GM19239 (cell line): ENCODE measurements around a stretch of chr12.

- RRBS = no CpG with 5 or more reads among the region's 10 CpGs
These were observed 50.1 kb upstream of the IQSEC3 start for GRCh38 chr12:16315-17043.

DNA sequence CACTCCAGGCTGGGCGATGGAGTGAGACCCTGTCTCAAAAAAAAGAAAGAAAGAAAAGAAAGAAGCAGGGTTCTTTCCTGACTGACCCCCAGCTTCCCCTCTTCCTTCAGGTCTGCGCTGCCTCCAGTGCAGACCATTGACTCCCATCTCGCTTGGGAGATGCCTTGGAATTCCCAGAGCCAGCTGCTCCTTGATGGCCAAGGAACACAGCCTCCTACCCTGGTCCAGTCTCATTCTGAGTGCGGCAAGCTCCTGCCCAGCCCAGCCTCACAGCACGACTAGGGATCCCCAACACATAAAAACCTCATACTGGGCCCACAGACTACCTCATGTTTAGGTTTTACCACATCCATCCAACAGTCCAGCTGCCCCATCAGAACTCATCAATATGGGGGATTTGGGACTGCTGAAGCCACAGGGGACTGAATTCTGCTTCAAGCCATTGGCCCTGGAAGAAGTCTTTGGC, 25.2 kb downstream of the IQSEC3 start:
- RRBS = no CpG with 5 or more reads among the region's 5 CpGs

DNA sequence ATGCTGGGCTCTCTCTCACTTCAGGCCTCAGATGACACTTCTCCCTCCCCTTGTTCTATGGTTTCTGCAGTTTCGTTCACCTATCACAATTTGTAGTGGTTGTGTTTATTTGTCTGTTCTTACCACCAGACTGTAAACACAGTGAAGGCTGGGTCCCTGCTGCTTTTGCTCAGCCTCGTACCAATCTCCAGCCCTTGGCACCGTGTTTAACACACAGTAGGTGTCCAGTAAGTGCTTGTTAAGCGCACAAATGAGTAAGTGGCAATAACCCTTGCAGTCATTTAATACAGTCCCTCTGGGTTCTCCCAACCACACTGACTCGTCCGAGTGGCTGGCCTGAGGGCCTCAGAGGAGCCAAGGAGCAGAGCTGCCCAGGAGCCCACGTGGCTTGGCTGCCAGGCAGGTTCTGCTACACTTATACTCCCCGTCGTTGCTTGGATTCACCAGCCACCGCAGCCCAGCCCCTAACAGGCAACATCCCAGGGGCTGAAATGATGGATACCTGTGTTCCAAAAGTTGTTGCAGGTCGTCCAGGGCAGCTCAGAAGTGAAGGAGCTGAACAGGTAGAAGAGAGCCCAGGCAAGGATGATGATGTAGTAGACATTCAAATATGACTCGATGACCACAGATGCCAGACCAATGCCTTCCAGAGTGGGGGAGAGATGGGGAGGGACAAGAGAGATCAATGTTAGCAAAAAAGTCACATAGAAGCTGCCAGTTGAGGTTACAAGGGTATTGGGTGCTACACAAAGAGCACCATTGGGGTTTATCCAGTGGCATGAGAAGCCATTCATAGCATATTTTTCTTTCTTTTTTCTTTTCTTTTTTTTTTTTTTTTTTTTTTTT, 11.5 kb downstream of the SLC6A12 start:
- RRBS = no CpG with 5 or more reads among the region's 12 CpGs

GRCh38 chr12:203408-204018, 10.4 kb downstream of the SLC6A12 start:
- RRBS = 25% methylated on average over 11 of the region's 77 CpGs

DNA sequence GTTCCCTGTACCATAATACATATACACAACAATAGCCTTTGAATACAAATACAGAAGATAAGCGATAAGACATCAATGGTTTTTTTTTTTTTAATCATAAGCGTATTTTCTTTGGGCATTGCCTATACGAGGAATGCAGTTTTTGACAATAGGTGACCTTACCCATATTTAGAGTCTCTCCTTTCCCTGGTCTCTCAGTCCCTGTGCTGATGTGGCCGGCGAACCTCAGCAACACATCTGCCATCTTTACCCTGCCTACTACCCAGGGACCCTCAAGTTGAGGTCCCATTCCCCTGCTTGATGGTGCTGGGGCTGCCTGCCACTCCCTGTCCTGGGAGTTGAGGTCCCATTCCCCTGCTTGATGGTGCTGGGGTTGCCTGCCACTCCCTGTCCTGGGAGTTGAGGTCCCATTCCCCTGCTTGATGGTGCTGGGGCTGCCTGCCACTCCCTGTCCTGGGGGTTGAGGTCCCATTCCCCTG, 5.7 kb downstream of the B4GALNT3 start:
- RRBS = no CpG with 5 or more reads among the region's 5 CpGs

GRCh38 chr12:538999-539599, 79.4 kb downstream of the B4GALNT3 start:
- RRBS = no CpG with 5 or more reads among the region's 6 CpGs

GRCh38 chr12:545394-546237, 85.9 kb downstream of the B4GALNT3 start:
- RRBS = no CpG with 5 or more reads among the region's 17 CpGs

- RRBS = no CpG with 5 or more reads among the region's 13 CpGs
These were observed 77.7 kb downstream of the NINJ2 start for GRCh38 chr12:585445-585961.

DNA sequence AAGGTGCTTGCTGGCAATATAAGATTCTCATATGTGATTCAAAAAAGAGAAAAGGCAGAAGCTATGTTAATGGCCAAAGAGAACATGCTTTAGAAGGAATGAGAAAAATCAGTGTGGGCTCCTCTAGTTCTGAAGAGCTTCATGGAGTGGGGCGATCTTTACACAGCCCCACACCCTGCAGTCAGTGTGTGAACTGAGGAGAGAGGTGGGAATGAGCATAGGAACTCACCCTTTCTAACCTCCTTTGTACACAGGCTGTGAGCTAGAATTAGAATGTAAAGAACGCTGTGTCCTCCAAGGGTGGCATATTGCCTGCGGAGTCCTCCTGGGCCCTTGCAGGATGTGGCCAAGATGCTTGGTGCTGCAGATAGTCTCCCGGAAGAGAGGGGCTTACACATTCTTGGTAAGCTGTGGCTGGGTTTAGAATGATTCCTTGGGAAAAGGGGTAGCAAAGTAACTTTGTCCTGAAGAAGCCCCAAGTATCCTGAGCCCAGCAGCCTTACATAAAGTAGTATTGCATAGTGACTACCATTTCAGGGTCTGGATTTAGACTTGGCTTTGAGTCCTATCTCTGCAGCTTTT, 43.9 kb downstream of the NINJ2 start:
- RRBS = no CpG with 5 or more reads among the region's 4 CpGs

- RRBS = no CpG with 5 or more reads among the region's 13 CpGs
These were observed 35.2 kb downstream of the NINJ2 start for GRCh38 chr12:627885-628605.

DNA sequence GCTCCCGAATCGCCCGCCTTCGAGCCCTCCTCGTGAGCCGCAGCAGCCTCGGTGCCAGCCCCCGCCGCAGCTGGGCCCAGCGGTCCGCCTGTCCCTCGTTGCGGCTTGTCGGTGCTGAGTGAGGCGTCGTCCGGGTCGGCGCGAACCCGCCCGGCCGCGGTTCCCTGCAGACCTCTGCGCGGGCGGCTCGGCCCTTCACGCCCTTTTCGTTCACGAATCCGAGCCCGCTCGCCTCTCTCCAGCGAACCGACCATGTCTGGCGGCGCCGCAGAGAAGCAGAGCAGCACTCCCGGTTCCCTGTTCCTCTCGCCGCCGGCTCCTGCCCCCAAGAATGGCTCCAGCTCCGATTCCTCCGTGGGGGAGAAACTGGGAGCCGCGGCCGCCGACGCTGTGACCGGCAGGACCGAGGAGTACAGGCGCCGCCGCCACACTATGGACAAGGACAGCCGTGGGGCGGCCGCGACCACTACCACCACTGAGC, 975 bp downstream of the WNK1 start:
- RRBS = under 1% methylated on average over 12 of the region's 59 CpGs

GRCh38 chr12:754810-755483, 2.6 kb downstream of the WNK1 start:
- RRBS = no CpG with 5 or more reads among the region's 7 CpGs

- RRBS = no CpG with 5 or more reads among the region's 3 CpGs
These were observed 65.8 kb downstream of the WNK1 start for GRCh38 chr12:818137-818571.

GRCh38 chr12:829950-830418, 77.6 kb downstream of the WNK1 start:
- RRBS = no CpG with 5 or more reads among the region's 9 CpGs

- RRBS = no CpG with 5 or more reads among the region's 2 CpGs
These were observed 81.5 kb downstream of the WNK1 start for GRCh38 chr12:833641-834425.

DNA sequence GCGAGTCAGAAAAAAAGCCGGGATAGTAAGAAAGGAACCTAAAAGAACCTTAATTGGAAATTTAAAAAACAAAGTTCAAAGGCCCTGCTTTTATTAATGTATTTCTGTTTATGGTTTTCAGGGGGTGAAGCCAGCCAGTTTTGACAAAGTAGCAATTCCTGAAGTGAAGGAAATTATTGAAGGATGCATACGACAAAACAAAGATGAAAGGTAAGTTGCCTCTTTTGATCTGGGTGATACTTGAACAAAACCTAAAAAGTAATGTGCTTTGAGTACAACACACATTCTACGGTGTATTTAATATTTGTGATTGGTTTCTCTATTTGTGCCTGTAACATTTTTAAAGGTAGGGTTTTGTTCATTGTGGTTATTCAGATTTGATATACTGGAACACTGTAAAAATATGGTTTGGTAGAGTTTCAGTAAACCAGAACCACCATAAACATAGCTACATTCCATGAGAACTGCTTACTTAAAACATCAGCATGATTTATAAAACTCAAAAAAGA, 92.4 kb downstream of the RAD52 start:
- RRBS = no CpG with 5 or more reads among the region's 4 CpGs

DNA sequence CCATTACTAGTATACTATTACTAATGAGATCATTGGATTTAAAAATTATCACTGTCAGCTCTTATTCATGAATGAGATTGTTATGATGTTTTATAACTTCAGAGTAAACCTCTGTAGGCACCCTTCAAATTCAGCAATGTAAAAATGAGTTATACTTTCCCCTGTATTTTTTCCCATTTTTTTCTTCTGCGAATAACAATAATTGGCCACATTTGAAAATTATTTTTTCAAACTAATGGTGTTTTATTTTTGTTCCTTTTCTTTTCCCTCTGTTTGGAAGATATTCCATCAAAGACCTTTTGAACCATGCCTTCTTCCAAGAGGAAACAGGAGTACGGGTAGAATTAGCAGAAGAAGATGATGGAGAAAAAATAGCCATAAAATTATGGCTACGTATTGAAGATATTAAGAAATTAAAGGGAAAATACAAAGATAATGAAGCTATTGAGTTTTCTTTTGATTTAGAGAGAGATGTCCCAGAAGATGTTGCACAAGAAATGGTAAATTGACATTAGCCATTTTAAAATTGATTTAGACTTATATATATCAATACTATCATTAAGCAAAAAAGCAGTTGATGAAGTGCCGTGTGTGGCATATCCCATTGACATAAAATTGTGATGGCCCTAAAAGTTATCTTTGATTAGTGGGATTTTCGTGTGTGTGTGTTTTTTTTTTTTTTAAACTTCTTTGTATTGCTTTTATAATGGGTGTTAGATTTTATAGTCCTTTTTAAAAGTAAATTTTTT, 90.4 kb downstream of the RAD52 start:
- RRBS = no CpG with 5 or more reads among the region's 5 CpGs

DNA sequence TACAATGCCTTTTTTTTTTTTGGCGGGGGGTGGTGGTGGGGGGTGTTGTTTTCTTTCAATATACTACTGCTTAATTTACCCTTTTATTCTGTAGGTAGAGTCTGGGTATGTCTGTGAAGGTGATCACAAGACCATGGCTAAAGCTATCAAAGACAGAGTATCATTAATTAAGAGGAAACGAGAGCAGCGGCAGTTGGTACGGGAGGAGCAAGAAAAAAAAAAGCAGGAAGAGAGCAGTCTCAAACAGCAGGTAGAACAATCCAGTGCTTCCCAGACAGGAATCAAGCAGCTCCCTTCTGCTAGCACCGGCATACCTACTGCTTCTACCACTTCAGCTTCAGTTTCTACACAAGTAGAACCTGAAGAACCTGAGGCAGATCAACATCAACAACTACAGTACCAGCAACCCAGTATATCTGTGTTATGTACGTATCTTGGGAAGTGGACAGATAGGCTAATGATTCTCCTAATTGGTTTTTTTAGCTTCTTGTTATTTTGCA, 88.5 kb downstream of the RAD52 start:
- RRBS = no CpG with 5 or more reads among the region's 6 CpGs

DNA sequence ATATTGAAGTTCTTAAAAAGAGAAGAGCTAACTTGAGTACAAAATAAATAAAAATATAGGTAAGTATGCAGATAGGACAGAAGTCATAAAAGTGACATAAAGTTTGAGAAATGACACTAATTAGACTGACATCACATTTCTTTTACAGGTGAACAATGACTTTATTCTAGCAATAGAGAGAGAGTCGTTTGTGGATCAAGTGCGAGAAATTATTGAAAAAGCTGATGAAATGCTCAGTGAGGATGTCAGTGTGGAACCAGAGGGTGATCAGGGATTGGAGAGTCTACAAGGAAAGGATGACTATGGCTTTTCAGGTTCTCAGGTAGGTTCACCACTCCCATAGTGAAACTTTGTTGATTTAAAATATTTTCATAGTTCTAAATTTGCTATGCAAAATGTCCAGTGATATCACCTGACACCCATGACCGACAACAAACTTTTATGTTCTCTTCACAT, 66.2 kb downstream of the RAD52 start:
- RRBS = no CpG with 5 or more reads among the region's 3 CpGs

DNA sequence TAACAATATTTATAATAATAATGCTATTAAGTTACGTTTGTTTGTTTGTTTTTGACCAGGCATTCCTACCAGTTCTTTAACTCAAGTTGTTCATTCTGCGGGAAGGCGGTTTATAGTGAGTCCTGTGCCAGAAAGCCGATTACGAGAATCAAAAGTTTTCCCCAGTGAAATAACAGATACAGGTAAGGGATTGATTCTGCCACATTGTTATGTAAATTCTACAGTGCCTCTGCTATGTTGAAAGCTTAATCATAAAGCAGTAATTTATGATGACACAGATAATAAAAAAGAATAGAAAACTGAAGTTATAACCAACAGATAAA, 65.5 kb downstream of the RAD52 start:
- RRBS = no CpG with 5 or more reads among the region's 5 CpGs